H1 (cell line): ENCODE measurements around the gene VLDLR.

DNA sequence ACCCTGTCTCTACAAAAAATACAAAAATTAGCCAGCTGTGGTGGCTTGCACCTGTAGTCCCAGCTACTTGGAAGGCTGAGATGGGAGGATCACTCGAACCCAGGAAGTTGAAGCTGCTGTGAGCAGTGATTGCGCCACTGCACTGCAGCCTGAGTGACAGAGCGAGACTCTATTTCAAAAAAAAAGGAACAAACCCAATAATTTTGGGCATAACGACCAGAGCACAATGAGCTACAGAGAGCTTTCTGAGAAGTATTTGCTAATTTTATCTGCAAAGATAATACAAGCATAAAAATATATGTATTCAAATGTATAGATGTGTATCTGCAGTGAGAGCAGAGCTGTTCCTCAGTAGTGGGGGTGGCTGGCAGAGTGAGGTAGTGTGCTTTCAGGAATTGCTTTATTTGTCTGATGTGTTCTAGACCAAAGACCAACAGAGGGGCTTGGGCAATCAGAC is 5.1 kb downstream of the DOCK8 start:
- RRBS, result no CpG with 5 or more reads among the region's 4 CpGs
CAGE:
- cytosol, long polyA plus RNA, result no peak
- long polyA plus RNA, result no peak
- nucleus, long polyA plus RNA, result no peak

- RRBS, result no CpG with 5 or more reads among the region's 5 CpGs
CAGE:
- cytosol, long polyA plus RNA, result no peak
- long polyA plus RNA, result no peak
- nucleus, long polyA plus RNA, result no peak
These were observed 12.7 kb downstream of the DOCK8 start for GRCh38 chr9:227264-227780.

- RRBS, result no CpG with 5 or more reads among the region's 3 CpGs
CAGE:
- cytosol, long polyA plus RNA, result no peak
- long polyA plus RNA, result no peak
- nucleus, long polyA plus RNA, result no peak
These were observed 63.1 kb downstream of the DOCK8 start for GRCh38 chr9:277674-278229.

GRCh38 chr9:375357-375607 is 129.2 kb upstream of the KANK1 start:
- RRBS, result no CpG with 5 or more reads among the region's 3 CpGs
CAGE:
- cytosol, long polyA plus RNA, result no peak
- long polyA plus RNA, result no peak
- nucleus, long polyA plus RNA, result no peak

- RRBS, result no CpG with 5 or more reads among the region's 2 CpGs
CAGE:
- cytosol, long polyA plus RNA, result no peak
- long polyA plus RNA, result no peak
- nucleus, long polyA plus RNA, result no peak
These were observed 89.4 kb downstream of the KANK1 start for GRCh38 chr9:593794-594336.

- RRBS, result no CpG with 5 or more reads among the region's 2 CpGs
CAGE:
- cytosol, long polyA plus RNA, result no peak
- long polyA plus RNA, result no peak
- nucleus, long polyA plus RNA, result no peak
These were observed 146.0 kb downstream of the KANK1 start for GRCh38 chr9:650421-650883.

- RRBS, result no CpG with 5 or more reads among the region's 9 CpGs
CAGE:
- cytosol, long polyA plus RNA, result no peak
- long polyA plus RNA, result no peak
- nucleus, long polyA plus RNA, result no peak
These were observed 151.5 kb downstream of the KANK1 start for GRCh38 chr9:655786-656545.

GRCh38 chr9:692891-693950 is 148.3 kb upstream of the DMRT1 start:
- RRBS, result no CpG with 5 or more reads among the region's 9 CpGs
CAGE:
- cytosol, long polyA plus RNA, result no peak
- long polyA plus RNA, result no peak
- nucleus, long polyA plus RNA, result no peak

GRCh38 chr9:706089-706584 is 135.4 kb upstream of the DMRT1 start:
- RRBS, result no CpG with 5 or more reads among the region's 3 CpGs
CAGE:
- cytosol, long polyA plus RNA, result no peak
- long polyA plus RNA, result no peak
- nucleus, long polyA plus RNA, result no peak

DNA sequence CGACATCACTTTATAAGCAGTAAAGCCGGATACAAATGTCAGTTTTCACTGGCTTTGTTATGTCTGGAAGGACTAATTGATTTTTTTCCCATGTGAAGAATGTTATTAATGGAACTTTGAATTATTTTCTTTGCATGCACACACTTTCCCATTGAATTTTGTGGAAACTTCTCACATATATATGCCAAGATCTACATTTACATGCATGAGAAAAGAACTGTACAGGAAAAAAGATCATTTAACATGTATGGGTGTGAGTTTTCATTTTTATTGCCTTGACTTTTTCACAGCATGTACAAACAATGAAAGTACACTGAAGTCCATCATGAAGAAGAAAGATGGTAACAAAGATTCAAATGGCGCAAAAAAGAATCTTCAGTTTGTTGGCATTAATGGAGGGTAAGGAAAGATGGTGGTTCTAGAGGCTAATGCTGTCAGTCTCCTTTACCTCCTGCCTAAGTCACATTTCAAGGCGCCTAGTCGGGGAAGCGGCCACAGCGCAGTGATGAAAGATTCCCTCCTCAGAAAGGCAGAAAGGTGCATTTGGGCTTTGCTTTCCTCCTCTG is 110.5 kb upstream of the DMRT1 start:
- RRBS, result no CpG with 5 or more reads among the region's 7 CpGs
CAGE:
- cytosol, long polyA plus RNA, result no peak
- long polyA plus RNA, result no peak
- nucleus, long polyA plus RNA, result no peak

- RRBS, result no CpG with 5 or more reads among the region's 9 CpGs
CAGE:
- cytosol, long polyA plus RNA, result no peak
- long polyA plus RNA, result no peak
- nucleus, long polyA plus RNA, result no peak
These were observed 2.7 kb downstream of the SMARCA2 start for GRCh38 chr9:2017951-2018103.

- RRBS, result no CpG with 5 or more reads among the region's 3 CpGs
CAGE:
- cytosol, long polyA plus RNA, result no peak
- long polyA plus RNA, result no peak
- nucleus, long polyA plus RNA, result no peak
These were observed 245.5 kb downstream of the SMARCA2 start for GRCh38 chr9:2260442-2261264.

DNA sequence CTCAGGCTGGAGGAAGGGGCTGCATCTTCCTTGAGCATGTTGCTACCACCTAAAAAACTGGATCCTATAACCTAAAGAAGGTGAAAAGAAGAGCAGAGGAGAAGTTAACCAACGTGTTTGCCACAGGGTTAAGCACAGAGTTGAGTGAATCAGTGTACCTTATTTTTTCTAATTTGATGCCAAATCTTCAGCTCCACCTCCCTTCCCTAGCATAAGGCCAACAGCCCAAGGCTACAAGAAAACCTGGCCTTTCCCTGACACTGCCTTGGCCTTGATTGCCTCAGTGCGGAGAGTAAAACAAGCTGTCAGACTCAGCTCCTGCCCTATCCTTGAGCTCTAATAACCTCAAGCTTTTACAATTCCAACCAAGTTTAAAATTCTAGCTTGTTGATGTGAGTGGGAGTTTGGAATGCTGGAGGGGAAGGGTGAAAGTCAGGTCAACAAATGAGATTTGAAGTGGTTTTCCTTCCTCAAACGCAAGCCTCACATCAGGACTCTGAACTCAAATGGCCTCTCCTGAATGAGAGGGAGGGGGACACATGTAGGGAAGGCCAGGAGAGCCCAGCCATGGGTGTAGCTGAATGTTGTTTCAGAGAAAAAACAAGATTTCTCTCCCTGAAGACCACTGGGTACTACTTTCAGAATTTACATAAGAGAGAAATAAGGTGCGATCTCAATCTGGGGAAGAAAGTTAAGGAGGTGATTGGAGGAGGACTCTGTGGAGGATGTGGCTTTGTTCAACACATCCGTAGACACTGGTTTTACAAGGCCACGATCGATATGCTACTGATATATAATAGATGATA is 196.9 kb upstream of the VLDLR start:
- RRBS, result no CpG with 5 or more reads among the region's 7 CpGs
CAGE:
- cytosol, long polyA plus RNA, result no peak
- long polyA plus RNA, result no peak
- nucleus, long polyA plus RNA, result no peak

DNA sequence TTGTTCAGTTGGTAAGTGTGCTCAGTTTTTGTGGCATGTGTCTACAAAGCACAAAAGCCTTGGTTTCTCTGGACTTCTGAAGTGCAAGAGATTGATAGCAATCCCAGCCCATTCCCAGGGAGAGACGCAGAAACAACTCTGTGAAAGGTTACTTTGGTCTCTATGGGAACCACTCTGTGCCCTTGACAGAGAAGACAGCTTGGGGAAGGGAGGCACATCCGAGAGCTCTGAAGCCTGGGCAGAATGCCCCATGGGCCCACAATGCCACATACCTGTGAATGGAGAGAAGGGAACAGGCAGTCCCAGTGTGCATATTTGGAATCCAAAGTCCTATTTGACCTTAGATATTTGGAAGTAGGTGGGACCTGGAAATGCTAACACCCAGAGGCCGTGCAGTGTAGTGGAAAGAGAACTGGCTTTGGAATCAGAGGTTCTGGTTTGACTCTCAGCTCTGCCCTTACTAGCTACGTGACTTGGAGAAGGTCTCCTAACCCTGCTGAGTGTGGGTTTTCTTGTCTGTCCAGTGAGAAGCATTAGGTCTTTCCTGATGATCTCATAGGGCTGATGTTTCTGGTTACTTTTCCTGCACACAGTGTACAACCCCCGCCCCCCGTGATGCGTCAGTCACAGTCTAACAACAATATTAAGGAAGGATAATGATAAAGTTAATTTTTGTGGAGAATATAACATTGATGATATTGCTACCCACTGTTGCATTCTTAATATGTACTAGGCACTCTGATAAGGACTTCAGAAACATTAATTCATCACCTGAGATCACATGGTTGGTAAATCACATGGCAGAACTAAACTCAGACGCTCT is 194.1 kb upstream of the VLDLR start:
- RRBS, result no CpG with 5 or more reads among the region's 8 CpGs
CAGE:
- cytosol, long polyA plus RNA, result no peak
- long polyA plus RNA, result no peak
- nucleus, long polyA plus RNA, result no peak

GRCh38 chr9:2602524-2603139 is 19.0 kb upstream of the VLDLR start:
- RRBS, result no CpG with 5 or more reads among the region's 4 CpGs
CAGE:
- cytosol, long polyA plus RNA, result no peak
- long polyA plus RNA, result no peak
- nucleus, long polyA plus RNA, result start-site peak on the minus strand at chr9:2602367-2603344, 10 reads

- RRBS, result 1% methylated on average over 45 of the region's 124 CpGs
CAGE:
- cytosol, long polyA plus RNA, result start-site peak on the plus strand at chr9:2621537-2621601, 32 reads; start-site peak on the plus strand at chr9:2621809-2621826, 58 reads; start-site peak on the plus strand at chr9:2622115-2622135, 21 reads
- long polyA plus RNA, result no peak
- nucleus, long polyA plus RNA, result start-site peak on the minus strand at chr9:2621290-2621320, 22 reads; start-site peak on the minus strand at chr9:2621385-2621425, 62 reads; start-site peak on the plus strand at chr9:2621537-2621605, 35 reads; start-site peak on the plus strand at chr9:2621787-2621850, 182 reads; start-site peak on the minus strand at chr9:2621845-2622034, 26 reads; start-site peak on the plus strand at chr9:2622115-2622135, 22 reads
These were observed at the start of gene VLDLR for GRCh38 chr9:2621039-2622327. TSS of gene VLDLR (plus strand) at chr9:2621787.

GRCh38 chr9:3224647-3225355 is 301.0 kb downstream of the RFX3 start:
- RRBS, result no CpG with 5 or more reads among the region's 8 CpGs
CAGE:
- cytosol, long polyA plus RNA, result no peak
- long polyA plus RNA, result no peak
- nucleus, long polyA plus RNA, result no peak

- RRBS, result no CpG with 5 or more reads among the region's 4 CpGs
CAGE:
- cytosol, long polyA plus RNA, result no peak
- long polyA plus RNA, result no peak
- nucleus, long polyA plus RNA, result no peak
These were observed 8.3 kb downstream of the RFX3 start for GRCh38 chr9:3517320-3518024.

GRCh38 chr9:3527212-3527614 is 1.4 kb upstream of the RFX3 start:
- RRBS, result no CpG with 5 or more reads among the region's 9 CpGs
CAGE:
- cytosol, long polyA plus RNA, result no peak
- long polyA plus RNA, result no peak
- nucleus, long polyA plus RNA, result no peak

- RRBS, result no CpG with 5 or more reads among the region's 1 CpG
CAGE:
- cytosol, long polyA plus RNA, result no peak
- long polyA plus RNA, result no peak
- nucleus, long polyA plus RNA, result no peak
These were observed 234.4 kb downstream of the GLIS3 start for GRCh38 chr9:4065444-4065971.